Kidney epithelial cell (primary cell): ENCODE data around the gene SEM1.

DNA sequence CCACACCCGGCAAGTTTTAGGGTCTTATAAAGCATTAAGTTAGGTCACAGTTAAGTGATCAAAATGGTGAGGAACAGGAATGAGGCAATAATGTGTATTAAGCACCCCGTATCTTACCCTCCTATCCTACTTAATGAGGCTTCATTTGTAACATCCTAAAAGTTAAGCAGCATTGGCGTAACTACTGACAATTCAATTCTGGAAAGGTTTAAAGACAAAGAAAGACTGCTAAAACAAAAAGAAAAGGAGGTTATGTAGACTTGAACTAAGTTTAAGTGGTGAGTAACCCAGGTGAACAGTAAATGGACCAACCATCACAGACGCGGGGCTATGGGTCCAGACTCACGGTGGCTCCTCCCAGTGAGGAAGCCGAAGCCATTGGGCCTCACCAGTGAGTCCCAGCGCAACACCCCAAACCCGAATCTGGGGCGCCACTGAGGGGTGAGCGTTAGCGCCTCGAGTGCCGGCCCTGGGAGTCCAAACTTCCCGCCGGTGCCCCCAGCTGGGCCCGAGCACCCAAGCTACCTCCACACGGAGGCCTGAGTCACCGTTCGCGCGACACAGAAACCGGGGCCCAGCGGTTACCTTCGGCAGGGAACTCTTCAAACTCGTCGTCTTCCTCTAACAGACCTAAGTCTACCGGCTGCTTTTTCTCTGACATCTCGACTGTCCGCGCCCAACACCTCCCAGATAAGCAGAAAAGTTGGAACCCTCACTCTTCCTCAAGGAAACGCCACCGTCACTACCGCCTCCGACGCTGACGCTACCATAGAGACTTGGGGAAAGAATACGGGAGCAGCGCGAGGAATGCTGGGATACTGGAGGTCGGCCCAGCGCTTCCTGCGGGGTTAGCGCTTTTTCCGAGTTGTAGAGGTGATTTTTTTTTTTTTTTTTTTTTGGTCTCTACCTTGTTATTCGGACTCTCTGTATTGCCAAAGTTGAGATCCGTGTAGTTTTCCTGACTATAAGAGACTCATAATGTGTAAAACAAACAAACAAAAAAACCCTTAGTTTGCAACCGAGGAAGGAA, at the start of gene SEM1:
Gene SEM1 (minus strand): TSS at position 744 of the 1,030 bp plus-strand sequence.
- RAMPAGE, long total RNA: start-site peak on the minus strand centred at position 738 of the sequence, 54 bp wide, 548 and 558 reads in 2 replicates
- RRBS: 2% methylated on average over 12 of the region's 48 CpGs

DNA sequence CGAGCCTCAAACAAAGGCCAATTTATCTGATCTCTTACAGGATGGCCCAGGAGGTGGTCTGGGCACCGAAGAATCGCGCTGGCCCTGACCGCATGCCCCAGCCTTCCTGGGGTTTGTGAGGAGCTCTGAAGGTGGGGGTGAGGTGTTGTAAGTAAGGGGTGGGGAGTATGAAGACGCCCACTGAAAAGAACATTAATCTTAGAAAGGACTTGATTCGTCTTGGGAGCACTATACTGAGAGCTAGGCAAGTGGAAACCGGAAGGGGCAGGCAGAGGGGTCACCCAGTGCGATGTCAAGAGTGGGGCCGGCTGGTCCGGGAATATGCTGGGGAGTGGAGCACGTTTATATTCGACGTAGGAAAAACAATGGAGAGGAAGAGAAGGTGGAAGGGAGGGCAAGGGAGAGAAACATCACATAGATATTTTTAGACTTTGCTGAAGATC, 7.2 kb downstream of the DLX5 start:
- RAMPAGE, long total RNA: no peak
- RRBS: 3% methylated on average over 3 of the region's 14 CpGs

DNA sequence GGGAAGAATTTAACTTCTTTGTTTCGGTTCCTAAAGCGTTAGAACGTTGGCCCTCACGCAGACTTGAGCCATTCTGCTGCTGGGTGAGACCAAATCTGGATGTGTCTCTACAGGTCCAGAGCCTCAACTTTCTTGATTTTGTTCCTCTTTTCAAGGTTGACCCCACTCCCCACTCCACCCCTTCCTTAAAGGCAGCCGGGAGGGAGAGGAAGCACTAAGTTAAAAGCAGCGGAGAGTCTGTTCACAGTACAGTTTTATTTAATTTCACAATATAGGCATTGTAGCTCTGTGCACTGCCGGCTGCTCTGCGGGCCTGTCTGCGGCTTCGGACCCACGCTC, 2.5 kb upstream of the DLX5 start:
- RAMPAGE, long total RNA: no peak
- RRBS: 1% methylated on average over 7 of the region's 11 CpGs

DNA sequence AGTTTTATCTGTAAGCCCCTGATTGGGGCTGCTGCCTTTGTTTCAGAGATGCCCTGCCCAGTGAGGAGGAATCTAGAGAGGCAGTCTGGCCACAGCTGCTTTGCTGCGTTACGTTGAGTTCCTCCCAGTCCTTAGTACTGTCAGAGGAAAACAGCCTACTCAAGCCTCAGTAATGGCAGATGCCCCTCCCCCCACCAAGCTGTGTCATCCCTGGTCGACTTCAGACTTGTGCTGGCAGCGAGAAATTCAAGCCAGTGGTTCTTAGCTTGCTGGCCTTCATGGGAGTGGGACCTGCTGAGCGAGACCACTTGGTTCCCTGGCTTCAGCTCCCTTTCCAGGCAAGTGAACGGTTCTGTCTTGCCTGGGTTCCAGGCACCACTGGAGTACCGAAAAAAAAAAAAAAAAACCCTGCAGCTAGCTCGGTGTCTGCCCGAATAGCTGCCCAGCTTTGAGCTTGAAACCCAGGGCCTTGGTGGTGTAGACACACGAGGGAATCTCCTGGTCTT, 9.0 kb downstream of the SDHAF3 start:
- RAMPAGE, long total RNA: no peak
- RRBS: no CpG with 5 or more reads among the region's 10 CpGs

- RAMPAGE, long total RNA: no peak
- RRBS: no CpG with 5 or more reads among the region's 36 CpGs
Observed at GRCh38 chr7:97613350-97614099, 118.4 kb upstream of the TAC1 start.

DNA sequence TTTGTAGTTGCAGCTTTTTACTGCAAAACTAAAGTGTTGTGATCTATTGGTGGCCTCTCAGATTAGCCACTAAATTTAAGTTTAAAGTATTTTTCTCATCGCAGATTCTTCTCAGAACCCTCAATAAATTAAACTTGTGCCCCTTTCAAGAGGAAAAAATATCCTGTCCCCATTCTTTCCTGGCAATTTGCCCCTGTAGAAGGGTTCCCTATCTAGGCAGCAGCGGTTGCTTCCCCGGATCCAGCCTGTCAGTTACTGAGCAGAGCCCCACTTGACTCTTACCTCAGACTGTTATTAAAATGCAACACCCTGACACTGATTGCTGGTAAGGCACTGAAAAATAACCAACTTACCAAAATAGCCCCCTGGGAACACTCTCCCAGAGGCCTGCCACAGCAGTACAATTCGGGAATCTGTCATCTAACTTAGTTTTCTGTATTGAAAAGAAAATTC, 13.9 kb downstream of the LMTK2 start:
- RAMPAGE, long total RNA: no peak
- RRBS: no CpG with 5 or more reads among the region's 4 CpGs

- RAMPAGE, long total RNA: no peak
- RRBS: 95% methylated on average over 6 of the region's 60 CpGs
Observed at GRCh38 chr7:98212354-98213519, 1.5 kb downstream of the BHLHA15 start.

GRCh38 chr7:98213700-98214774, 2.8 kb downstream of the BHLHA15 start:
- RAMPAGE, long total RNA: no peak
- RRBS: 77% methylated on average over 2 of the region's 29 CpGs

DNA sequence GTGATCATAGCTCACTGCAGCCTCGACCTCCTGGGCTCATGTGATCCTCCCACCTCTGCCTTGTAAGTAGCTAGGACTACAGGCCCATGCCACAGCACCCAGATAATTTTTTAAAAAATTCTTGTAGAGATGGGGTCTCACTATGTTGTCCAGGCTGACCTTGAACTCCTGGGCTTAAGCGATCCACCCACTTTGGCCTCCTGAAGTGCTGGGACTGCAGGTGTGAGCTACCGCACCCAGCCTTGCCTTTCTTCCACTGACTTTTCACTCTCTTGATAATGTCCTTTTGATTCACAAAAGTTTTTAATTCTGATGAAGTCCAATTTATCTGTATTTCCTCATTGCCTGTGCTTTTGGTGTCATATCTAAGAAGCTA, 17.3 kb downstream of the TECPR1 start:
- RAMPAGE, long total RNA: no peak
- RRBS: no CpG with 5 or more reads among the region's 3 CpGs

DNA sequence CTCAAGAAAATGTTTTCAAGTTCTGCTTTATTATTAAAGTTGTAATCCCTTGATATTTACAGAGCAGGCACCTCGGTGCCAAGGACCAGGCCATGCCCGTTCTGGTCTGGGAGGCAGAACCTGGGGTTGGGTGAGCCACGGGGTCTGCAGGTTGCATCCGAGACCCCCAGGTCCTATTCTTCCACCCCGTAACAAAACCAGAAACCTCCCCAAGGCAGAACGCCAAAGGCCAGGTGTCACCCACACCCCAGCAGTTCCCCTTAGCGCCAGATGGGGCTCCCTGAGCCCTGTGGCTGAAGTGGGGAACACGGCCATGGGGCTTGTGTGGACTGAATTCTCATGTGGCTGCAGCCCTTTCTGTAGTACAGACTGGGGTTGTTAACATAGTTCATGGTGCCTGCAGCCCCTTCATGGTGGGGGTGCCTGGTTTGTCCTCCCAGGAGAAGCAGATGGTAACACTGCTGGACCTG, 10.2 kb downstream of the BRI3 start:
- RAMPAGE, long total RNA: no peak
- RRBS: no CpG with 5 or more reads among the region's 8 CpGs

DNA sequence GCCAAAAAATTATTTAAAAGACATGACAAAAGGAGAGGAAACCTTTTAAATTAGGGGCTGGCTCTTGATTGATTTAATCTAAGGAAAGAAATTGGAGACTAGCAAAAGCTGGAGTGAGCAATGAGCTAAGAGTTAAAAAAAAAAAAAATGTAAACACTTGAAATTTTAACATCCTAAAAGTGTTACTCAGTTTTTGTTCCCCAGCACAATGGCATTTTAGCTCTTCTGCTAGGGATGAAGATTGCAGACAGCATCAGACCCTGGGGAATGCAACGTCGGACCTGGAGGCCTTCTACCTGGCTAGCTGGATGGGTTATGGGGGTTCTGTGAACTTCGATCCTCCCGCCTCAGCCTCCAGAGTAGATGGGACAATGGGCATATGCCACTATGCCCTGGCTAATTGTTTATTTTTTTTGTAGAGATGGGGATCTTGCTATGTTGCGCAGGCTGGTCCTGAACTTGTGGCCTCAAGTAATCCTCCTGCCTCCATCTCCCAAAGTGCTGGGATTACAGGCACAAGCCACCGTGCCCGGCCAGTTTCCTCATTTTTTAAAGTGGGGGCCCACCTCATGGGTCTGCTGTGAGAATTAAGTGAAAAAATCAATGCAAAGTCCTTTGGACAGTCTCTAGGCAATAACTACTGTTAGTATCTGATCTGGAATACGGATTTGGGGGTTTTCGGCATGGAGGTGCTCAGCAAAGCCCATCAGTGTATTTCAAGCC, 23.9 kb downstream of the BRI3 start:
- RAMPAGE, long total RNA: no peak
- RRBS: no CpG with 5 or more reads among the region's 9 CpGs

GRCh38 chr7:98354462-98355613, 46.1 kb downstream of the BAIAP2L1 start:
- RAMPAGE, long total RNA: no peak
- RRBS: 91% methylated on average over 3 of the region's 31 CpGs

DNA sequence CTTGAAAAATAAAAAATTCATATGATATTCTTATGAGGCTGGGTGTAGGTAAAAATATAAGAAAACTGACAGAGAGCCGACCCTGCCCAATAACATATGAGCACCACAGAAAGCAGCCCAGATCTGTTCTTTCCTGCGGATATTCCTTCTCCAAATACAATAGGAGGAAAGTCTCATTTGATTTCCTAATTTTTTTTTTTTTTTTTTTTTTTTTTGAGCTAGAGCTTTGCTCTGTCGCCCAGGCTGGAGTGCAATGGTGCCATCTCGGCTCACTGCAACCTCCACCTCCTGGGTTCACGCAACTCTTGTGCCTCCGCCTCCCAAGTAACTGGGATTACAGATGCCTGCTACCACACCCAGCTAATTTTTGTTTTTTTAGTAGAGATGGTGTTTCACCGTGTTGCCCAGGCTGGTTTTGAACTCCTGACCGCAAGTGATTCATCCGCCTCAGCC, 31.4 kb downstream of the BAIAP2L1 start:
- RAMPAGE, long total RNA: no peak
- RRBS: no CpG with 5 or more reads among the region's 9 CpGs

DNA sequence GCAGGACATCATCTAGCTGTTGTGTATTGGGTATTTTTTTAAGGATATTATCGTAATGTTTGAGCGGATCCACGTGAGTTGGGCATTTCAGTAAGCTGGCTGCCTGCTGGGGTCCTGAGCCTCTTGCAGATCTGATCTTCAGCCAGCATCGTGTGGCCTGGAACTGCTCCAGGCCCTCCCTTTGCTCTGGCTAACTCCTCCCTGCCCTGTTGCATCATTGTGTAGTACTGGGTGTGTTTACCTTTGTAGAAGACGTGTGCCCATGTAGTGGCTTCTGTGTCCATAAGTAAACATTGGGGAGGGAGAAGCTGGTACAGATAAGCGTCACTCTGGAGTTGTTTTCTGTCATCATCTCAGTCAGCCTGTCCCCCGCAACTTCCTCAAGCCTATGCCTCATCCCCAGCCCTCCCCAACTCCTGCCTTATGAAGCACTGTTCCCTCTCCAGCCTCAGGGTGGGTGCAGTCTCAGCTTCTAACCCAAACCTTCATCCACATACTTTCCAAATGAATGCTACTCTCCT, 44.4 kb downstream of the TRRAP start:
- RAMPAGE, long total RNA: no peak
- RRBS: no CpG with 5 or more reads among the region's 7 CpGs

DNA sequence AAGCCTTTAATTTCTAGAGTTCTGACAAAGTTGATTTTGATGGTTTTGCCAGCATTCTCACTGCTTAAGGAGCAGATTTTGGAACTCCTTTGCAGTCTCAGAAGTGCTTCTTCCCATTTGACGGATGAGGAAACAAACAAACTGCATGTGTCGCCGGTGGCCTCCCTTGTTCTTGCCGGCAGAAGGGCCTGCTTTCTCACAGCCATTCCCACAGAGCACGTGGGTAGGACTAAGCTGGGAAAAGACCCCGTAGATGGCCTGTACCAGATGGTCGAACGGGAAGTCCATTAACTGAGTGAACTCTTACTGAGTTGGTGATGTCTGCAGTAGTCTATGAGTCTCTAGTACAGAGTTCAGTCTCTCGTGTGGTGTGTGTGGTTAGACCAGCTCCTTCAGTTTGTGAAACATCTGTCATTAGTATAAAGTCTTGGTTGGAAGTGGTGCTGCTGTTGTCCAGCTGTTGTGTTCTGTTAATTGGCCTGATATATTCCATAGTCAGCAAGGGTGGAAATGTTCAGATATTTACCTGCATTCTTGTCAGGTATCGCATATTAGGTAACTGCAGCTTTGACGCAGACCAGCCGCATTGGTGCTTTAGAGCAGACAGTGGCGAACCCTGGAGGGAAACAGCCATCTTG, 132.0 kb downstream of the TRRAP start:
- RAMPAGE, long total RNA: no peak
- RRBS: no CpG with 5 or more reads among the region's 13 CpGs

DNA sequence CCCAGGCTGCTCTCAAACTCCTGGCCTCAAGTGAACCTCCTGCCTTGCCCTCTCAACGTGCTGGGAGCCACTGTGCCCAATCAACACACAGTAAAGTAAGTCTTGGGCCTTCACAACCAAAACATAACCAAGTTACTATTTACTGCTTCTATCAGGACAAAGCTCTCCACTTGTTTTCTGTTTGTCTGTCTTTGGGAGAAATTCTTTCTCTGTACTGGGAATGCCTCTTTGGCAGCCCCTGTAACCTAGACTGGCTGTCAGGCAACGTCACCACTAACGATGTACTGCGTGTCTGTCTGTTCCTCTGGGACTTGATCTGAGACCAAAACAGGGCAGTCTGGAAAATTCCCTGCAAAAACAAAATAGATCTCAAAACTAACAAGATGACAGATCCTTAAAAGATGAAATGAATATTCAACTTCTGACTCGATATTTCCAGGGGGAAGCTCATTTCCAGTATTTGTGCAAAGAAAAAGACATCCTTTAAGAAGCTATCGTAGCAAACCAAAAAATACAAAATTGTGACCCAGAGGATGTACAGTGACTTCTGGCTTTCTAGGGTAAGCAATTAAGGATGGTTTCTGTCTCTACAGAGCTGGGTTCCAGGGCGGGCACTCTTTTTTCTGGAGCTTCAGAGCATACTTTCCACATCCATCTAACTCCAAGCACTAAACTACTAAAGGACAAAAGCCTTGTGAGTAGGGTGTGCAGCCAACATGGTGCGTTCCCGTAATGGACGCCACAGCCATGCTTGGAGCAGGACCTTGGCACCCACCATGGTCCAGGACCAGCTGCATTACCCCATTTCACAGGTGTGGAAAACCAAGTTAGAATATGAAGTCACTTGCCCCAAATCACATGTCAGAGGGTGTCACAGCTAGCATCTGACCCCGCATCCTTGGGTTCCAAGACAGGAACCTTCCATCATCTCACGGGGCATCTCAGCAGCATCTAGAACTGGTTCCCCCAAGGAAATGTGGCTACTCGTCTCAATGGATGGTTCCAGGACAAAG, 112.7 kb downstream of the SMURF1 start:
- RAMPAGE, long total RNA: no peak
- RRBS: no CpG with 5 or more reads among the region's 13 CpGs

- RAMPAGE, long total RNA: no peak
- RRBS: no CpG with 5 or more reads among the region's 12 CpGs
Observed at GRCh38 chr7:99092232-99092780, 51.6 kb downstream of the SMURF1 start.

- RAMPAGE, long total RNA: no peak
- RRBS: no CpG with 5 or more reads among the region's 3 CpGs
Observed at GRCh38 chr7:99099003-99099380, 44.9 kb downstream of the SMURF1 start.

DNA sequence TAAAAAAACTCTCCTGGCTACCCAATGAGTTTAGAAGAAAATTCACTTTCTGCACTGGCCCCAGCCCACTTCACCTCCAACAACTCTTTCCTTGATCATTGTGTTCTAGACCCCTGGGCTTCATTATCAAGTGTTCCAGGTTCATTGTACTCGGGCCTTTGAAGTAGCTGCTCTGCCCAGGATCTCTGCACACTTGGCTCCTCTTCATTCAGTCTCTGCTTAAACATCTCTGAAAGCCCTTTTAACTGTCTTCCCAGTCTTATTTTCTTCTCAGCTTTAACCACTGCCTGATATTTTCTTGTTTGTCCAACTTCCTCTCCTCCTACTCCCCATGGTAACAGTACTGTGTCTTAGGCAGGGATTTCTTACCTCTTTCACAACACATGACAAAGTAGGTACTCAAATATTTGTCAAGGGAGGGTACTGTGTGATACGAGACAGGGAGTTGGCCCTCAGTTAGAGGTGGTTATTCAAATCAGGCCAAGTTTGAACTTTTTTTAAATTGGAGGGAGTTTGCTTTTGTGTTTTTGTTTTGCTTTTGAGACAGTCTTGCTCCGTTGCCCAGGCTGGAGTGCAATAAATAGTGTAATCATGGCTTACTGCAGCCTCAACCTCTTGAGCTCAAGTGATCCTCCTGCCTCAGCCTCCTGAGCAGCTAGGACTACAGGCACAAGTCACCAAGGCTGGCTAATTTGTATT, 2.3 kb upstream of the KPNA7 start:
- RAMPAGE, long total RNA: no peak
- RRBS: no CpG with 5 or more reads among the region's 3 CpGs

DNA sequence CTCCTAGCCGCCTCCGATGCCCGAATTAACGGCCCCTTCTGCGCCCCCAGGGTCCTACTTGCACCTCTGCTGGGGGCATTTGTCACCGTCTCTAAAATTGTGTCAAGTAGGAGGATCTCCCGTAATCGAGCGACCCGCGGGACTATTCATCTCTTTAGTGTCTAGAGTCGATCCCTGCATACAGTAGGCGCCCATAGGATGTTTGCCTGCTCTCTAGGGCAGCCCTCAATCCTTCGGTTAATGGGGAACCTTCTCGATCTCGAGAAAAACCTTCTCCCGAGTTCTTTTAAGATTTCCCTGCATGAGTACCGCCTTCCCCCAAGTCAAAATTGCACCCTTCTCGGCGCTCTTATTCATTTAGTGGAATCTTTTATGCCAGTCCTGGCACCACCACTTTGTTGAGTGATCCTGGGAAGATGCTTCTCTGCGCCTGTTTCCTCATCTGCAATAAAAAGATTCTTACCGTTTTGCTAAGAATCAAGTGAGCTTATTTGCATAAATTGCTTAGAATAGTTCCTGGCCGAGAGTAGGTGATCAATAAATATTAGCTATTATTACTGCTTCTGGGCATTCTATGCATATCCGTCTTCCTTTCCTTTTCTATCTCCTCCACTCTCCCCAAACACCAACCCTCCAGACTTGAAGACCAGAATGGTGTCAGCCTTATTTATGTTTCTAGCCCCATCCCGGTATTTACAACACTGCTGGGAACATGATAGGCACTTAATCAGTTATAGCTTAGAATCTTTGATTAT, 693 bp downstream of the ARPC1A start:
- RAMPAGE, long total RNA: no peak
- RRBS: no CpG with 5 or more reads among the region's 25 CpGs